Kidney epithelial cell (primary cell): ENCODE measurements around the genes KCNG3 and MTA3.

- RAMPAGE, long total RNA, result no peak
- RRBS, result 10% methylated on average over 2 of the region's 38 CpGs
Measured at GRCh38 chr2:42046449-42047453, 1.1 kb upstream of the PKDCC start.

GRCh38 chr2:42100763-42101746 lies 53.2 kb downstream of the PKDCC start:
- RAMPAGE, long total RNA, result no peak
- RRBS, result 7% methylated on average over 12 of the region's 83 CpGs

GRCh38 chr2:42101747-42102638 lies 54.2 kb downstream of the PKDCC start:
- RAMPAGE, long total RNA, result no peak
- RRBS, result 3% methylated on average over 6 of the region's 49 CpGs

DNA sequence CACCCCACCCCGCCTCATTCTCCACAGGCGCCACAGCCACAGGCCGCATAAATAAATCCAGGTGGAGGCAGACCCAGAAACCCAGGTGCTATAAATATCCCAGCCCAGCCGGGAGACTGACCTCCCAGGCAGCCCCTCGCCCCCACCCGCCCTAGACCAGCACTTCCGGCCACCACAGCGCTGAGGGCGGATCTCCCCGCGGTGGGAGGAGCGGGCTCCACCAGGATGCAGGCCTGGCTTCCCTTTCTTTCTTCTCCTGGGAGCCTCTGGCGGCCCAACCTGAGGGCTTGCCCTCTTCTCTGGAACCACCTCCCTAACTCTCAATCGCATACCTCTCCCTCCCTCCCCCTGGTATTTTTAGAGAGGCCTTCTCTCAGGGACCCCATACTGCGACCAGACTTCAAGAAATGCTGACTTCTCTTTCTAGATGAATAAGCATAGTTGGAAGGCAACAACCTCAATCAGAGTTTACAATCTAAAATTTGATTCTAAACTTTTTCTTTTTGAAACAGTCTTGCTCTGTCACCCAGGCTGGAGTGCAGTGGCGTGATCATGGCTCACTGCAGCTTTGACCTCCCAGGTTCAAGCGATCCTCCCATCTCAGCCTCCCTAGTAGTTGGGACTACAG lies 54.9 kb downstream of the PKDCC start:
- RAMPAGE, long total RNA, result no peak
- RRBS, result 2% methylated on average over 4 of the region's 17 CpGs

DNA sequence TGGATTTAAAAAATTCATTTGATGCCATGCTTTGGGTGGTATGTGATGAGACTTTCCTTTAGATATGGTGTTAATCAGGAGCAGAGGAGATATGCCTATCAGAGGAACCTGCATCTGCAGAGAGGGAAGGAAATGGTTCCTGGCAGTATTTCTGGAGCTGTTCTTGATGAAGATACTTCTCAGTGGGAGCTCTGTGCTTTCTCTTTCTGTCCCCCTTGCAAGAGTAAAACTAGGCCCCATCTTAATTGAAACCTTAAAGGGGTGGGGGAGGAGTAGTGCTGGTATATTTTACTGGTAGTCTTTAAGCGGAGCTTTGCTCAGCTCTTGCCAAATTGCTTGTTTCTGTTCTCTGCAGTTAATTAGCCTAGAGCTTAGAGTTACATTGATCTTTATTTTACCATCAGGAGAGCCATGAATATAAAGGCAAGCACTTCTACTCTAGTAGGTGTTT lies 2.5 kb downstream of the EML4 start:
- RAMPAGE, long total RNA, result no peak
- RRBS, result no CpG with 5 or more reads among the region's 1 CpG

DNA sequence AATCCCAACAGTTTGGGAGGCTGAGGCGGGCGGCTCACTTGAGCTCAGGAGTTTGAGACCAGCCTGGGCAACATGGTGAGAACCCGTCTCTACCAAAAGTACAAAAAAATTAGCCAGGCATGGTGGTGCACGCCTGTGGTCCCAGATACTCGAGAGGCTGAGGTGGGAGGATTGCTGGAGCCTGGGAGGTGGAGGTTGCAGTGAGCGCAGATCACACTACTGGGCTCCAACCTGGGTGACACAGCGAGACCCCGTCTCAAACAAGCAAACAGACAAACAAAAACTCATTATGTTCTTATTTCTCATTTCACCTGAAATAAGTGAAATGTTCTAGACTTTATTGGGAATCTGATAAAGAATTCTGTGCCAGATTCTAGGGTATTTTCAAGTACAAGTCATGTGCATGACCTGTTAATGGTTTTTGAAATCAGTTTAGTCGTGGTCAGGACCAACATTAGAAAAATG lies 8.2 kb downstream of the EML4 start:
- RAMPAGE, long total RNA, result no peak
- RRBS, result no CpG with 5 or more reads among the region's 9 CpGs

DNA sequence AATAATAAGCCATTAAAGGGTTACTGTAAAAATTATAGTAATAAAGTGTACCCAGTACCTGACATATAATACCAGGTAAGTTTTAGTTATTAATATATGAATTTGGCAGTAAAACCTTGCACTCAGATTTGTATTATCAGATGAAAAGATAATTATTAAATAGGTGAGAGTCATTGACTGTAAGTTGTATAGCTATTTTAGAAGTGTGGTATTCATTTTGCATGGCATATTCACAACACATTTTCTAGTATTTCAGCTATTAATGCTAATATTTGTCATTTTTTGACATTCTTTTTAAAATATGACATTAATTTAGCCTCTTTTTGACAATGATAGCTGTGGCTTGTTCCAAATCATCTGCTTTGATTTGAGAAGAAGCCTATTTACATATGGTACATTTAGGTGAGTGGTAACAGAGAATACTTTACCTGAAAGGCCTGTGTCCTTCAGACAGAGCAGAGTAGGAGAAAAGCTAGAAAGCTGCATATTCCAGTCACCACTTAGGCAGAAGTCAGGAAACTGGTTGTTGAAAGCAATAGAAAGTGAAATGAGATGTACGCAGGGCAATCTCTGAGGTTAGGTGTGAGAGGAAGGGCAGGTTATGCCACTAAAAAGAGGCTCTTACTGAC lies 93.8 kb downstream of the COX7A2L start:
- RAMPAGE, long total RNA, result no peak
- RRBS, result no CpG with 5 or more reads among the region's 1 CpG

GRCh38 chr2:42493895-42494401 lies at the start of gene KCNG3:
KCNG3 (minus strand) TSS chr2:42493982.
- RAMPAGE, long total RNA, result no peak
- RRBS, result 1% methylated on average over 51 of the region's 66 CpGs

- RAMPAGE, long total RNA, result no peak
- RRBS, result no CpG with 5 or more reads among the region's 5 CpGs
Measured at GRCh38 chr2:42562337-42563046, 5.9 kb upstream of the MTA3 start.

DNA sequence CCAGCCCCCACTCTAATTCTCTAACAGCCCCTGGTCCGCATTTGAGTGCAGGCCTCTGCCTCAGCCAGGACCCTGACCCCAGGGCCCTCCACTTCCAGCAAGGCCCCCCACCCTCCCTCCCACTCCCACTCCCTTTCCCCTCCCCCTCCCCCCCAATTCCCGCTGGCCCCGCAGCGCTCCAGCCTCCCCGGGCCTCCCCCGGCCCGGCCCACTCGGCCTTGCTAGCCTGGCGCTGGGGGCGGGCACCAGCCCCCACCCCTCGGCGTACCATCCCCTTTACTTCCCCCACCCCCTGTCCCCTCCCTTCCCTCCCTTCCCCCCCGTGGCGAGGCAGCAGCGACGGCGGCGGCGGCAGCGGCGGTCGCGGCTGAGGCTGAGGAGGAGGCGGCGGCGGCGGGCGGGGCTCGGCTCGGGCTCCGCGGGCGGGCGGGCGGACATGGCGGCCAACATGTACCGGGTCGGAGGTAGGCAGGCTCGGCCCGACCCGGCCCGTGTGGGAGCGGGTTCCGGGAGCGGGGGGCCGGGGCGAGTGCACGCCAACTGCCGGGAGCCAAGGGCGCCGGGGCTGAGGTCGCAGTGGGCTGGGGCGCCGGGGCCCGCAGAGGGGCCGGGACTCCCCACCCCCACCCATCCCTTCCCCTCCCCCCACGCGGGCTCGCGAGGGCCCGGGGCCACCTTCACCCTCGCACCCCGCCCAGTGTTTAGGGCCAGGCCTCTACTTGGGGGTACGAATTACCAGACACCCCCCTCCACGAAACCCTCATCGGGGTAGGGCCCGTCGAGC lies at the start of gene MTA3:
TSS of gene MTA3 (plus strand) at position 323 of the 784 bp plus-strand sequence.
- RAMPAGE, long total RNA, result start-site peak on the plus strand centred at position 418 of the sequence, 25 bp wide, 50 and 181 reads in 2 replicates
- RRBS, result 1% methylated on average over 6 of the region's 68 CpGs

DNA sequence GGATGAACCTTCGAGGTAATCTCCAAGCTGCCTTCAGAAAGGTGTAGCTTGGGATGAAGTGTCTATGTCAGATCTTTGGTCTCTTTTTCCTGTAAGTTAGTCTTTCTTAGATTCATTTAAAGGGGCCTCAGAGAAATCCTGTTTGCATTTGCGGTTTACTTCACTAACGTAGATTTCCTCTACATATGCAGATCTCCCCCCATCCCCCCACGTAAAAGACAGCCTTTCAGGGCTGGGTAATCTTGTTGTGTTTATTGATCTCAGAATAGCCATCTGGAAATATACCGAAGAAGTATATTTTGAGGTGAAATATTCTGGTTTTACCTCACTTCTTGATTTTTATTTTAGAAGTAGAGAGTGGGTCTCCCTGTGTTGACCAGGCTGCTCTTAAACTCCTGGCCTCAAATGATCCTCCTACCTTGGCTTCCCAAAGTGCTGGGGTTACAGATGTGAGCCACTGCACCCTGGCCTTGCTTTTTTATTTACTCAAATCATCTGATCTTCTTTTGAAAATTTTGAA lies 83.8 kb downstream of the MTA3 start:
- RAMPAGE, long total RNA, result no peak
- RRBS, result no CpG with 5 or more reads among the region's 5 CpGs

GRCh38 chr2:42707622-42708248 lies 56.2 kb downstream of the OXER1 start:
- RAMPAGE, long total RNA, result no peak
- RRBS, result no CpG with 5 or more reads among the region's 2 CpGs

DNA sequence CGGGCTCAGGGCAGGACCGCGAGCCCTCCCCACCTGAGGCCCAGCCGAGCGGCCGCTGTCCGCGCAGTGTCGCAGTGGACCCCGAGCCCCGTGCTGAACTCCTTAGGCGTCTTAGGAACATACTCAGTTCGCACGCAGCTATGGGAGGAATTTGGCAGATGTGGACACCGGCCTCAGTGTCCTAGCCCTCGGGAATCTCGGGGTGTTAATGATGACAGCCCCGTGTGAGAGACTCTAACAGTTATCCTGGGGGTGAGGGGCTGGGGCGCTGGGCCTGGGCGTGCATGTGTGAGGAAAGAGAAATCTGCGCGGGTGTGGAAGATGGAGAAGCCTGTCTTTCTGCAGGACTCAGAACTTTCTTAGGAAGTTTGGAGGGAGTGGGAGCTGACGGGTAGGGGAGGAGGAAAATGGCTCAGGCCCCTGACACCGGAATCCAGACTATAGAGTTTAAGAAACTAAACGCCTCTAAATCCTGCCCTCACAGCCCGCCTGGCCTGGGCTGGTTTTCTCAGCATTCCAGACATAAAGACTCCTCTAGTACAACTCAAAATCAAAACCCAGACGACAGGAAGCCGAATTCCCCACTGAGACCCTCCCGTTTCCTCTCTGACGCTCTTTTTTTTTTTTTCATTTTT lies 969 bp upstream of the HAAO start:
- RAMPAGE, long total RNA, result no peak
- RRBS, result 3% methylated on average over 1 of the region's 30 CpGs

- RAMPAGE, long total RNA, result no peak
- RRBS, result 98% methylated on average over 3 of the region's 5 CpGs
Measured at GRCh38 chr2:42795285-42795616, 2.9 kb upstream of the HAAO start.

DNA sequence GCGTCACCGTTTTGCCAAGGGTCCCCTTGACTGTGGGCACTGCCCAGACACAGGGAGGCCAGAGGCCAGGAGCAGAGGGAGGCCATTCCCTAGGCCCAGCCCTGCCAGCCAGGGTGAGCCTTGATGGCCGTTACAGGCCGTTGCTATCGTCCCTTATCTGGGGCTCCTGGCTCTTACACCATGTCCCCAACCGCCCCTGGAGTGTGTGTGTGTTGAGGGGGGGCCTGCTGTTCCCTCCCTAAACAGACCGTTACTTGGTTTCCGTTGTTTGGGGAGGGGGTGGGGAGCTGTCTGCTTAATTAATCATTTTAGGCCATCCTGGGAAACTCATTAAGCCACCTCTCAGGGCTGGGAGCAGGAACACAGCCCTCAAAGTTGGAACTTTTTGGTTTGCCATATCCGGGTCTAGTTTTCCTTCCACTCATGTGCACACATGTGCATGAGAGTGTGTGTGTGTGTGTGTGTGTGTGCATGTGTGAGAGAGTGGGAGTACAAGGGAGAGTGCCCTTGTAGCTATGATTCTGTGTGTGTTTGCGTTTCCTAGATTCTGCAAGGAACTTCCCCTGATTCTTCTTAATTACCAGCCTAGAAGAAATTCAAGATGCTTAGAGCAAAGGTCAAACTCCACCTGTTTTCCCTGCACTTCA lies 135.2 kb upstream of the HAAO start:
- RAMPAGE, long total RNA, result no peak
- RRBS, result no CpG with 5 or more reads among the region's 10 CpGs

DNA sequence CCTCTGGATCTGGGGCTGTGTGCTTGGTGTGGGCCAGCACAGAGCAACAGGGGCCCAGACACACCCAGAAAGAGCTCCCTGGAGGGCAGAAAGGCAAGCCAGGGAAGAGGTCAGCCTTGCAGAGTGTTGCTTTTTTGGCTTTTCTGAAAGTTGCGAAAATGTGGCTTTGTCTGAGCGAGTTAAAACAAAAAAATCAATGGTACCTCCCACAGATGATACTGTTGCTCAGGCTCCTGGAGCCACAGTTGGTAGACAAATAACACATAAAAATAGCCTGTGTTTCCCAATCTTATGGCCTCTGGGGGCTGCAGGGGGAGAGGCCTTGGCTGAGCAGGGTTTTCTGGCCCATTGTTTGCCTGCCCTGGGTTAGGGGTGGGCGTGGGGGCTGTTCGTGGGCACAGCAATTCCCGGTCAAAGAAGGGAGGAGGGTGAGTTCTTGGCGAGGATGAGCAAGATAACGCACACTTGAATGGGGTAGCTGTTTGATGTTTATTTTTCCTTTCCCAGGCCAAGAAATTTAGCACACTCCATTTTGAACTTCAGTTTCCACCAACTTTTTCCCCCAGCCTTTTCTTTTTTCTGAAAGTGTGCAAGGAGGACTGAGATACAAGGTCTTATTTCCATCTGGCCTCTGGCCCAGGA lies 167.1 kb upstream of the HAAO start:
- RAMPAGE, long total RNA, result no peak
- RRBS, result no CpG with 5 or more reads among the region's 7 CpGs

GRCh38 chr2:43056855-43057401 lies 169.5 kb downstream of the ZFP36L2 start:
- RAMPAGE, long total RNA, result no peak
- RRBS, result no CpG with 5 or more reads among the region's 7 CpGs

DNA sequence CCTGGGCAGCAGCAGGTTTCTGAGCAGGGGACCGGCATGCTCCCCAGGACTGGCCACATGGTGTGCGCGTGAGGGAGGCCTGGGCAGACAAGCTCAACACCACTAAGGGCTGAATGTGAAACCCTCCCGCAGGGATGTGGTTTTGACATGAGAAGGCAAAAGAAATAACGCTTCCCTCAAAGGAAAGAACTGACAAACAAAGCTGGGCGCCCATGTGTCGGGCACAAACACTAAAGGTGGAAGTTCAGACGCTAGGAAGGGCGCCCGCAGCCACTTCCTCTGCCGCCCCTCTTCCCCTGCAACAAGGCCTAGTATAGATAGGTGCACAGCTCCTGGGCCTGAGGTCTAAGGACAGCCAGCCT lies 92.4 kb downstream of the ZFP36L2 start:
- RAMPAGE, long total RNA, result no peak
- RRBS, result no CpG with 5 or more reads among the region's 11 CpGs

- RAMPAGE, long total RNA, result no peak
- RRBS, result no CpG with 5 or more reads among the region's 2 CpGs
Measured at GRCh38 chr2:43191960-43192474, 34.4 kb downstream of the ZFP36L2 start.

DNA sequence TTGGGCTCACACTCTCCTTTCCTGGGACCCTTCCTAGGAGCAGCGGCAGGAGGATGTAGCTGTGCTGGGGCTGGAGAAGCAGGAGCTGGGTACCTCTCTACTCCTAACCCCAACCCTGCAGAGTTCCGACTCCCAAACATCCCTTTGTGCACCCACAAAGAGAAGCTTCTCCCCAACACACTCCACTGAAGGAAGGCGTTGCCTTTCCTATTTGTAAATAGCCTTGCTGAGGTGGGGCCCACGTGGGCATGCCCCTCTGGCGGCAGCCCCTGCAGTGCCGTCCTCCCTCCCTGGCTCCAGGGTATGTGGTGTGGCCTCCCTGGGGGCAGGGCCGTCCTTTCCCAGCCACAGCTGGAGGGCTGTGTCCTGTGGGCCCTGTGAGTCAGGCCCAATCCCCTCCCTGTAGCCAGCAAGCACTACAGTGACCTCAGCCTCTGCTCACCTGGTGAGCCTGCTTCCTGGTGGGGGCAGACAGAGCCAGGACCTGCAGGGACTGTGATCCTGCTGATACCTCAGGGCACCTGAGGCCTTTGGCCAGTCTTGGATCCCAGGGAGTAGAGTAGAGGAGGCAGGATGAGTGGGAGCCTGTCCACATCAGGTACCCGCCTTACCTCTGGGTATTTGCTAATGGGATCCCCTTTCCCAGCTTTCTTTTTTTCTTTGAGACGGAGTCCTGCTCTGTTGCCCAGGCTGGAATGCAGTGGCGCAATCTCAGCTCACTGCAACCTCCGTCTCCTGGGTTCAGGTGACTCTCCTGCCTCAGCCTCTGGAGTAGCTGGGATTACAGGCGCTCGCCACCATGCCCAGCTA lies 26.5 kb downstream of the ZFP36L2 start:
- RAMPAGE, long total RNA, result no peak
- RRBS, result no CpG with 5 or more reads among the region's 13 CpGs